CD14-positive monocyte (primary cell): ENCODE results near the gene IL17REL.

GRCh38 chr22:49632049-49632978 lies 195.4 kb downstream of the BRD1 start:
- CAGE, long polyA plus RNA = no peak

DNA sequence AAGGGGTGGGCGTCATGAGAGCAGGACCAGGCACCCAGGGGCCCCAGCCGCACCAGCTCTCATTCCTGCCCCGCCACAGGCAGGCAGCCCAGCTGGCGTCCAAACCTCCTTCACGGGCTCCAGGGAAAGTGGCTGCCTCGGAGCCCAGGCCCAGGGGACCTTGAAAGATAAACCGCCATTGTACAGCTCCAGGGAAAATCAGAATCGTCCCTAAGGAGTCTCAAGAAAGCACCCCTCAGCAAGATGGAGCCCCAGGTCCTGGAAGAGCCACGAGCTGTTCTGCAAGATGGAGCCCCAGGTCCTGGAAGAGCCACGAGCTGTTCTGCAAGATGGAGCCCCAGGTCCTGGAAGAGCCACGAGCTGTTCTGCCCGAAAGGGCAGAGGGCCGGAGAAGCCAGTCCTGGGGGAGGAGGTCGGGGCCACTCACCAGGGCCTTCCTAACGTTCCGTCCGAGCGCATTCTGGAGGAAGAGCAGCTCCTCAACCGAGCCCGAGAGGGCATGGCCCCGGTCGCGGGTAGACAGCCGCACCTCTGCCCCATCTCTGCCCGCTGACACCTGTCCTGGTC lies 170.9 kb downstream of the BRD1 start:
- CAGE, long polyA plus RNA = no peak

- CAGE, long polyA plus RNA = no peak
Observed at GRCh38 chr22:49798361-49799202, 29.1 kb downstream of the BRD1 start.

DNA sequence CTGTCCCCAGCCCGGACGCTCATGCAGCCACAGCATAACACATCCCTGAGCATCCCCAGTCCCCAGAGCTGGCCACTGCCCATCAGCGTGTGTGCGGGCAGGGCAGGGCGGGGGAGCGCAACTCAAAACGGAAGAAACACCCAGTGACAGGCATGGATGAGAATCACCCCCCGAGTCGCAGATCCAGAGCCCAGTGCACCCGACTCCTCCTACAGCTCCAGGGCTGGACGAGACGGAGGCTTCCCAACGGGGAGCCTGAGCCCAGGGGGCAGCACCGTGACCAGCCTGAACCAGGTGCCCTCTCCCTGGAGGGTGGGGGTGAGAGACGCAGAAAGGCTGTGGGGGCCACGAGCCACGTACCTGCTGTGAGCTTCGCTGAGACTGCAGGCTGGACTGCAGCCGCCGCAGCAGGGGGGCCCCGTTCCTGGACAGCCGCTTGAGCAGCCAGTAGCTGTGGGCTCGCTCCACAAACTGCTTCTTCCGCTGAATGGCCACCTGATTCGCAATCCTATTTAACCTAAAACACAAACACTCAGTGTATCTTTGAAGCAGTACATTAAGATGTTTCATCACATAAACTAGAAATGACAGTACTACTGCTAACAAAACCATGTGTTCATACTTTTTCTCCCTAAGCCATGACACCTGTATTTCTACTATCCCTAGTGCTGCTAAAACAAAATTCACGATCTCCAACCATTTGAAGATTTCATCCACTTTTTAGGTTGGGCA lies 23.7 kb downstream of the BRD1 start:
- CAGE, long polyA plus RNA = no peak

GRCh38 chr22:49806360-49806579 lies 21.4 kb downstream of the BRD1 start:
- CAGE, long polyA plus RNA = no peak

DNA sequence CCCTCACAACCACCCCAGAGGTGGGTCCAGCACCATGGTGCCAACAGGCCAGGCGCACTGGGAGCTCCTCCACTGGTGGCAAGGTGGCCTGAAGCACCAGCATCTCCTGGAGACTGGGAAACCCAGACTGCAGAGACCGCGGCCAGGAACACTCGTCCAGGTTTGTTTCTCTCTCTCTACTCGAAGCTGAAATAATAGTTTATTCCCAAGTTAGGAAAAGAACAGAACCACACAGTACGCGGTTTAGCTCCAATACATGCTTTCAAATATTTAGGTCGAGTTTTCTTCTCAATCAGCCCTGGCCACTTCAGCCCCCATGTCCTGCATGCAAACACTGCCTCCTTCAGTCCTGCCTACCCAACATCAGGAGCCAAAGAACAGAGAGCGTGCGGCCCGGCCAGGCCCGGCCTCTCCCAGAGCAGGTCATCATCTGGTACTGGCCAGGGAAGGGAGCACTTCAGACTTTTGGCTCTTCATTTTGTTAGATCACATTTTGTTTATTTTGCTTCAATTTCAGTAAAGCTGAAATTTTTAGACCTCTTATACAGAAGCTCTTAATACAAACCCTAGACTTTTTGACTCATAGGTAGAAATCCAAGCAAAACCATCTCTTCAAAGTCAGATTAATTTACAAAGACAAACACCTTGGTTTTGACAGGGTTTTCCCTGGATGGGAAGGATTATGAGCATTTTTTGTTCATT lies 6.7 kb downstream of the BRD1 start:
- CAGE, long polyA plus RNA = no peak

DNA sequence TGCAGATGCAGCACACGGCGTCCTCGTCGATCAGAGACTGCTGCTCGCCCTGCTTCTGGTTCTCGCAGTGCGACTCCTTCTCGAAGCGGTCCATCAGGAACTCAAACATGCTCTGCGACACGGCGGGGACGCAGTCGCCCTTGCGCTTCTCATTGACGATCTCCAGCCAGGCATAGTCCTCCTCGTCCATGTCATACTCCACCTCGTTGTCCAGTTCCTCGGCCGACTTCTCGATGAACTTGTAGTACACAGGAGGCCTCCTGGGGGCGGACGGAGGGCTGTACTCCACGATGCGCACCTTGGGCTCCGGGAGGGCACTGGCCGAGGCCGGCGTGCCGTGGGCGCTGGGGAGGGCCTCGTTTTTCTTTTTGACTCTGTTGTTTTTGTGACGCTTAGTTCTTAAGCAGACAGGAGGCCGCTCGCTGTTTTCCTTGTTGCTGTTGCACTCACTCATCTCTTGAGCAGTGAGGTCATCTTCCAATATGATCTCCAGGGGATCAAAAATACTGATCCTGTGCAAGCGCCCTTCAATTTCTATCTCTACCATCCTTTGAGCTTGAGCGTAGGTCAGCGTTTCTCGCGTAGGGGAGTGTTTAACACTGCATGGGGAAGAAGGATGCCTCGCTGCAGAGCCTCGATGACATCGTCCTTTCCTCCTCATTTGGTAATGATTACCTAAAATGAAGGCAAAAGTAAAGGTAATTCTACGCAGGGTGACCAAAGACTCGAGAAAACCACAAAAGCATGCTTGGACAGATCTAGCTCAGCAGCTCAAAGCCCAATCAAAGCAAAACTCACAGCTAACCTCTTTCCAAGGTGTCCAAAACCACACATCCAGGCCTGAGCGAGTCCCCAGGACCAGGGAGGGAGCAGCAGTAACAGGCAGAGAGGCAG lies 3.8 kb downstream of the BRD1 start:
- CAGE, long polyA plus RNA = no peak

- CAGE, long polyA plus RNA = no peak
Observed at GRCh38 chr22:49847979-49849126, 5.3 kb upstream of the ZBED4 start.

- CAGE, long polyA plus RNA = no peak
Observed at GRCh38 chr22:49852757-49853740, 595 bp upstream of the ZBED4 start.

- CAGE, long polyA plus RNA = no peak
Observed at GRCh38 chr22:49929559-49930155, 11.2 kb downstream of the CRELD2 start.

- CAGE, long polyA plus RNA = no peak
Observed at GRCh38 chr22:49946552-49947031, 14.0 kb upstream of the PIM3 start.

DNA sequence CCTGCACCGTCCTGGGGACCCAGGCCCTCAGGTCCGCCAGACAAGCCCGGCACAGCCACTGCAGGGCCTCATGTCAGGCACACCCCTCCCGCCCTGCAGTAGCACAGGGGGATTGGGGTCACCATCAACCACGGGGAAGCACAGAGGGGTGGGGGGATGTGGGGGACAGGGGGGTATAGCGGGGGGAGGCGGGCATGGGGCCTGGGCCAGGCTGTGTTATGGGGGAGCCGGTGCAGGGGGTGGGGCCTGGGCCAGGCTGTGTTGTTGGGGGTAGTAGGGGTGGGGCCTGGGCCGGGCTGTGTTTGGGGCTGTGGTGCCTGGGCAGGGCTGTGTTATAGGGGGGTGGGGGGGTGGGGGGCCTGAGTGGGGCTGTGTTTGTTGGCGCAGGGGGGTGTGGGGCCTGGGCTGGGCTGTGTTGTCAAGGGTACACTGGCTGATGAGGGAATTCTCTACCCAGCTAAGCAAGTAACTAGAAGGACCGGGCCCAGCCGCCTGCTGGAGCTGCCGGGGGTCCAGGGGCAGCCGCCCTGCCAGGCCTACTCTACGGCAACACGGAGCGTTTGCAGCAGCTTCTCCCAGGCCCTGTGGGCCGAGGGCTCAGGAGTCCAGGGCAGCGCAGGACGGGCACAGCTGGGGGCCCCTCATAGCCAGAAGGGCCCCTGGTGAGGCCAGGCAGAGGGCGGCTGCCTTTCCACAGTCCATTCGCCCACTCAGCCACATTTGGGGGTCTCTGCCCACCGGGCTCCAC lies 10.2 kb upstream of the PIM3 start:
- CAGE, long polyA plus RNA = no peak

- CAGE, long polyA plus RNA = no peak
Observed at GRCh38 chr22:49952036-49952859, 8.3 kb upstream of the PIM3 start.

DNA sequence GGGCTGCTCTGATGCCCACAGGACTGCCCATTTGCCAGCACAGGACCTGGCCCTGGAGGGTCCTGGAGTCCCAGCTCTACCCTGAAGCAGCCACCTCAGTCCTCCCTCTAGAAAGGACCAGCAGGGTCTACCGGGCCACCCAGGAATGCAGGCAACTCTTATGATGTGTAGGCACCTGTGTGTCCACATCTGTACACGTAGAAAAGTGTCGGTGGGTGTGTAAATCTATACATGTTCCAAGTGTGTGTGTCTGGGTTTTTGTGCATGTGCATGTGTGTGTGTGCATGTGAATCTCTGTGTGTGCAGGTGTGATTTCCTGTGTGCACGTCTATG lies 9.8 kb downstream of the PIM3 start:
- CAGE, long polyA plus RNA = no peak

DNA sequence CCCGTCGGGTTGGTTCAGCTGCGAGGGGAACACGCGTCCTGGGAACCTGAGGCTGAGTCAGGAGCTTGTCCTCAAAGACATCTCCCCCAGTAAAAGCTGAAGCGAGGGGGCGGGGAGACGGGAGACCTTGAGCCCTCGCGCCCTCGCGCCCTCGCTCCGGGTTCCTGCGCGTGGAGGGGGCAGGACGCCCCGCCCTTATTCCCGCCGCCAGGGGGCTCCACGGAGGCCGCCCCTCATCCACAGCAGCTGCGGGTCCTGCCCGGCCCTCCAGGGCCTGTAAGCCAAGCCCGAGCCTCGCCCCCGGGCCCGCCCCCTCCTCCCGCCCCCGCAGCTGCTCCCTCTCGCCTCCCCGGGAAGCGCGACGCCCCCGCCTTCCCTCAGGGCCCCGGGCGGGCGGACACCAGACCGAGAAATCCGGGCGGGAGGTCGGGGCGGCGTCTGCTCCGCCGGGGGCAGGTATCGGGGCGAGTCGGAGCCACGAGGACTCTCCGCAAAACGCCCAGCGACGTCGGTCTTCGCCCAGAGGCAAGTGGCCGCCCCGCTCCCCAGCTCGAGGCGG lies 22.8 kb downstream of the PIM3 start:
- CAGE, long polyA plus RNA = no peak

DNA sequence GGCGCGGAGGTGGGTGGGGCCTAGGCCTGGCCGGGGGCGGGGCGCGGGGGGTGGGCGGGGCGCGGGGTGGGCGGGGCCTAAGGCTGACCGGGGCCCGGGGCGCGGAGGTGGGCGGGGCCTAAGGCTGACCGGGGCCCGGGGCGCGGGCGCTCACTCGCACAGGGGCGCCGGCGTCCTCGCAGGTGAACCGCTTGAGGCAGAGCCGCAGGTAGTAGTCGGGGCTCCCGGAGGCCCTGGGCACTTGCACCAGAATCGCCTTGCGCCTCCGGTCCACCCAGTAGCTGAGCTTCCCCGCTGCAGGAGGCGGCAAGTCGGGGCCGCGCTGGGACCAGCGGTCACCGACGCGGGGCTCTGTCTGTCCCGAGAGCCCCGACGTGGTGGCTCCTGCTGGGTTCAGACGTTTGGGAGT lies 12.9 kb downstream of the IL17REL start:
- CAGE, long polyA plus RNA = no peak

DNA sequence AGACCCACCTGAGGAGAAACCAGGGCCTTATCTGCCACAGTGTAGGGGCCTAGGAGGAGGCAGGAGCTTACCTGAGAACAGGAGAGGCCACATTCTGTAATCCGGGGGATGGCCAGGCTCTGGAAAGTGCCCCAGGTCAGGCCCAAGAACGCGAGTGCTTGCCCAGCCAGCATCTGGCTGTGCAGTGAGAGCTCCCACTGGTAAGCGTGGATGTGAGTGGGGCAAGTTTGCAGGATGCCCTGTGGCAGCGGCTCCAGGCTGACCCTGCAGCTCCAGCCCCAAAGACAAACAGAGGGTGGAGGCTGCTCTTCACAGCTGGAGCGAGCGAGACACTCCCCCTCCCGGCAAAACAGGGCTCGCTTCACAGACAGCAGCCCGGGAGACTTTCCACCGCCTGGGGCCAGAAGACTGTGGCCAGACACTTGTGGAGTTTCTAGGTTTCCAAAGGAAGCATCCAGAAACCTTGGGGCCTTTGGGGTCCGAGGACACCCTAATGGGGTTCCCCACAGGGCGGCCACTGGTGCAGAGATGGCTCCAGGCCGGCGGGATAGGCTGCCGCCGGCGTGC lies at the start of gene IL17REL:
IL17REL (minus strand) TSS at position 292 of the 567 bp plus-strand sequence.
- CAGE, long polyA plus RNA = no peak

- CAGE, long polyA plus RNA = no peak
Observed at GRCh38 chr22:50027426-50027932, 14.9 kb upstream of the IL17REL start.

- CAGE, long polyA plus RNA = no peak
Observed at GRCh38 chr22:50090092-50090423, 252 bp downstream of the MOV10L1 start.

GRCh38 chr22:50158047-50158529 lies 12.4 kb upstream of the PANX2 start:
- CAGE, long polyA plus RNA = no peak